AG04450 (cell line): ENCODE measurements around a stretch of chr1.

GRCh38 chr1:60904408-60904775, 178.0 kb upstream of the NFIA start:
- CAGE, long polyA plus RNA = no peak
- RRBS = no CpG with 5 or more reads among the region's 1 CpG

DNA sequence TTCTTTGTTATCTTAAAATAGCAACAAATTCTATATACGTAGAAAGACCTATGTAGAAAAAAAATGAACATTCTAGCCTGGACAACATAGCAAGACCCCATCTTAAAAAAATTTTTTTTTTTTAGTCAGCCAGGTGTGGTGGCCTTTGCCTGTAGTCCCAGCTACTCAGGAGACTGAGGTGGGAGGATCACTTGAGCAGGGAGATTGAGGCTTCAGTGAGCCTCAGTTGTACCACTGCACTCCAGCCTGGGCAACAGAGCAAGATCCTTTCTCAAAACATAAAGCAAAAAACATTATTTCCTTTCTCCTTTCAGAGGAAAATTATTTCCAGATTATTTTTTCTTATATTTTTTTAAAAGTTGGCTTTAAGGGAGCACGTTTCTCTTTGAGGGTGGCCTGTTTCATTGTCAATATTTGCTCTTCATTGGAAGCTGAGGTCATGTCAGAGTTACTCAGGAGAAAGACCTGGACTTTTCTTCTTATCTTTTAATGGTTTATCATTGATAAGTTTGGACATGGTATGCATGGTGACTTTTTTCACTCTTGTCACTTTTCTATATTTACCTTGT, 31.9 kb downstream of the NFIA start:
- CAGE, long polyA plus RNA = no peak
- RRBS = no CpG with 5 or more reads among the region's 2 CpGs

DNA sequence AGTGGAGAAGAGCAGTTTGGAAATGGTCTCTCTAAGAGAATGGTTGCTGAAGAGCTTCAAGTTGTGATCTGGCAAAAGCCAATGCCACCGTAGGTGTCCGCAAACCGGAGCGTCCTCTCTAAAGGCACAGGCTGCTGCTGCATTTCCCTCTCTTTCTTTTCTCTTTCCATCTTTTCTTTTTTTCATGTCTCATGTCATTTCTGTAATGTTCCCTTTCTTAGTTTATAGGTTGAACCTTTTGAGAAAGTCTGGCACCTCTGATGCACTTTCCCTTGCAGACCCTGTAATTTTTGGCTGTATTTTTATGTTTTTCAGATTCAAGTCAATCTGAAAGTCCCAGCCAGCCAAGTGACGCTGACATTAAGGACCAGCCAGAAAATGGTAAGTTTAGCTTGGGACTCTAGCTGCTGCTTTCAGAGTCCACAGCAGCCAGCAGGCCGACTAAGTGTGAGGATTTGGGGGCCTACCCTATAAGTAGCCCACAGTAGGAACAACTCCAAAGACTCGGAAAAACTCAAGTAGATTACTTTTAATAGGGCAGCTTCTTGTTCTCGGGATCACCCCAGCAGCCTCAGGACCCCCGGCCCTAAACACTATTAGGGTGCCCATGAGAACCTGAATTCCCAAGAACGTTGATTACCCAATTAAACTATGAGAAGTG, 195.0 kb downstream of the NFIA start:
- CAGE, long polyA plus RNA = no peak
- RRBS = no CpG with 5 or more reads among the region's 10 CpGs

DNA sequence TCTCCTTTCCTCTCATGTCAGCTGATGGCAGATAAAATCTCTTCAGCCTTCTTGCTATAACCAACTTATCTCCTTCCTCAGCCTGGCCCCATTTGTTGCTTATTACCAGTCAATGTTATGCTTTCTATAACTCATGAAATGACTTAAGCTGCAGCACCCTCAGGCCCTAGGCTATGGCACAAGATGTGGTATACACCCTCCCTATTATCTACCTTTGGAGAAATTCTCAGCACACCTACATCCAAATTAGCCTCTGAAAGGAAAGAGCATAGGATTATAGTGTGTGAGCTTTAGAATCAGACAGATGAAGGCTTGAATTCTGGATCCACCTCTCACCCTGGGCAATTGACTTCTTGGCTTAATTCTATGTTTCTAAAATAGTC, 39.0 kb downstream of the PATJ start:
- CAGE, long polyA plus RNA = no peak

DNA sequence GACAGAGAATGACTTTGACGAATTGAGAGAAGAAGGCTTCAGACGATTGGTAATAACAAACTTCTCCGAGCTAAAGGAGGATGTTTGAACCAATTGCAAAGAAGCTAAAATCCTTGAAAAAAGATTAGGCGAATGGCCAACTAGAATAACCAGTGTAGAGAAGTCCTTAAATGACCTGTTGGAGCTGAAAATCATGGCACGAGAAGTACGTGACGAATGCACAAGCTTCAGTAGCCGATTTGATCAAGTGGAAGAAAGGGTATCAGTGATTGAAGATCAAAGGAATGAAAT, 201.9 kb downstream of the PATJ start:
- CAGE, long polyA plus RNA = no peak
- RRBS = no CpG with 5 or more reads among the region's 8 CpGs

DNA sequence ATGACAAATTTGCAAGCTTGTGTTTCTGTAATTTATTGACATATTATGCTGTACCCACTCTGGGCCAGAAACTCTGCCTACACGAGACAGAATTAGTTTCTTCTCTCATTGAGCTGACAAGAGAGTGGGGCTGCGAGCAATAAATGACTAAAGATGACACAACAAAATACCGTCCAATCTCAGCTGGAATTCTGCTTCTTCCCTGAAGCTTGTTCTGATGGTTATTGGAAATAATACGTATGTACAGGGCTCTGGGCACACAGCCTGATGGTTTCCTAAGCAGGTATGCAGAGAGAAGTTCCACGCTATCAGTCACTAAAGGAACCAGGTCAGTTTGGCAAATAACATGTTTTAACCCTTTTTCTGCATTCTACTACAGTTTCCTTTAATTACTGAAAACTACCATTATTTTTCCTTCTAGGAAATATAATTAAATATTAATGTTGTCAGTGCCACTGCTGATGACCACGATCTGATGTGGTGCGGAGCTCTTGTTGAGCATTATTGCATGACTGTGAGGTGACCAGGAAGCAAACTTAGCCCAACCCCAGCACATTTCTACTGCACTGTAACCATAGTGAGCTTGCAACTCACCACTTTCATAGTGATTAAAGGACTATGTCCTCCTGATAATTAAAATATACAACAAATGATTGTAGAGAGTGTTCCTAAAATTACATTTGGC, 221.4 kb upstream of the L1TD1 start:
- CAGE, long polyA plus RNA = no peak
- RRBS = no CpG with 5 or more reads among the region's 7 CpGs

GRCh38 chr1:62183191-62183766, 11.4 kb upstream of the L1TD1 start:
- CAGE, long polyA plus RNA = no peak
- RRBS = no CpG with 5 or more reads among the region's 7 CpGs

- CAGE, long polyA plus RNA = no peak
- RRBS = no CpG with 5 or more reads among the region's 12 CpGs
Measured at GRCh38 chr1:62337613-62338293, 18.5 kb upstream of the KANK4 start.

GRCh38 chr1:62371354-62371752, 52.1 kb upstream of the KANK4 start:
- CAGE, long polyA plus RNA = no peak
- RRBS = no CpG with 5 or more reads among the region's 2 CpGs

DNA sequence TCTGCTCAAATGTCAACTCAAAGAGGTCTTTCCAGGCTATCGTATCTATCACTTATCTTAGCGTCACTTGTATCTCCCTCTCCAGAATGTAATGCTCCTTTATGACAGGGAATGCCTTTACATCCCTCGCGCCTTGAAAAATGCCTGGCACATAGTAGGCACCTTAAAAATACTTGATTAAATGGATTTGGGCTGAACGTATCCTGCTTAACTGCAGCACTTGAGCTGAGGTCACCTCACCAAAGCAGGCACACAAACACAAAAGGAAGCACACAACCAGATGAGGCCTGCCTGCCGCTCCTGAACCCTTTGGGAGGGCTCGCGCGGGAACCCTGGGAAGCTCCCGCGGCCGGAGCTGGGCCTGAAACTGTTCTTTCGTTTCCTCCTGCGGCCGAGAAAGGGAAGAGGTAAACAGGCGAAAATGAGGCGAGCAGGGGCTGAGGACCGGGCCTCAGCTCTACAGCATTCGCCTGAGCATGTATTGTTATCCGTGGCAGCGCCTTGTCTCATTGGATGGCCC, 1.1 kb upstream of the USP1 start:
- CAGE, long polyA plus RNA = no peak
- RRBS = 3% methylated on average over 5 of the region's 21 CpGs

DNA sequence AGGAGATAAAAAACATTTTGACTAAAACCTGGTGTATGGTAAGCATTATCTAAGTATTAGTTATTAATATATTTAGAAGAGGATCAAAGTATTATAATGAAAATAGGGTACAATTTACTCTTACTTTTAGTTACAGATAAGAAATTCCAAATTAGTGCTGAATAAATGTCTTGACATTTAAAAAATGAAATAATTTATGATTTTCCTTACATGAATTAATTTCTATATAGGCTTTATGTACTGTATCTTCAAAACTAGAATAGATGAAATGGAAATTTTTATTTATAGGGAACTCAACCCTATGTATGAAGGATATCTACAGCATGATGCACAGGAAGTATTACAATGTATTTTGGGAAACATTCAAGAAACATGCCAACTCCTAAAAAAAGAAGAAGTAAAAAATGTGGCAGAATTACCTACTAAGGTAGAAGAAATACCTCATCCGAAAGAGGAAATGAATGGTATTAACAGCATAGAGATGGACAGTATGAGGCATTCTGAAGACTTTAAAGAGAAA, 7.7 kb downstream of the USP1 start:
- CAGE, long polyA plus RNA = no peak
- RRBS = no CpG with 5 or more reads among the region's 1 CpG

- CAGE, long polyA plus RNA = no peak
- RRBS = no CpG with 5 or more reads among the region's 2 CpGs
Measured at GRCh38 chr1:62511036-62511801, 74.4 kb downstream of the USP1 start.

DNA sequence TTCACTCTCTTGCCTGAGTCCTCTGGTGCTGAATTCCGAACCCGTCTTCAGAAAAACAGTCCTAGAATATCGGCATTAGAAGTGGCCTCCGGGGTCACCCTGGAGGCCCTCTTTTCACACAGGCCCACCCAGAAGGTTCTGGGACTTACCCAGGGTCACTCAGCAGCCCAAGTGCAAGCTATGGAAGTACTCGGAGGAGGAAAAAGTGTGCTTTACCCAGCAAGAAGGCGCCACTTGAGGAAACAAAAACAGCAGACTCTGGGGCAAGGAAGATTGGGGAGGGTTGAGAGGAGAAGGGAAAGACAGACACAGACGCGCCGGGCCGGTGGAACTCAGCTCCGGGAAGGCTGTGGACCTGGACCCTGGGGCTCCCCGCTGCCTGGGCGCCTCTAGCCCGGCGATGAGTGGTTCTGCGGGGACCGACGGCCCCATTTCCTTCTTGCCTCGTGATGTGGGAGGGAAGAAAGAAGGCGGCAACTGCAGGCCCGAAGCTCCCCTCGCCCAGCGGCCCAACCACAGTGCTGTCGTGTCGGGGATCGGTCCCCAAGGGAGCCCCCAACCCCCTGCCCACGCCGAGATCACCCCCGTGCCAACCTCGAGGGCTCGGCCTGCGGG, 7.1 kb downstream of the FOXD3 start:
- CAGE, long polyA plus RNA = no peak
- RRBS = 25% methylated on average over 7 of the region's 32 CpGs

- CAGE, long polyA plus RNA = no peak
- RRBS = no CpG with 5 or more reads among the region's 1 CpG
Measured at GRCh38 chr1:64098504-64098982, 104.9 kb upstream of the UBE2U start.

DNA sequence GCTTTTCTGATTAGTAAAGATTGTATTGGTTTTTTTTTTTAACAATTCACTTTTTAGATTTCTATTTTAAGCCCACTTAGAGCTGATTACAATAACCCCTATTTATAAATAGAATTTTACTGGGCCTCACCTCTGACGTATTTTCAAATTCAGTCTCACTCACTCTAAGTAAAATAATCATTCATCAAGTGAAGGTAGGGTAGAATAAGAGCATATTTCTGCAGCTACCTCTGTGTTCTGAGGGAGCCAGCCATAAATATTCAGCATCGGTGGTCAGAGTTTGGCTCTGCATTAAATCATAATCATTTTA, 95.8 kb upstream of the UBE2U start:
- CAGE, long polyA plus RNA = no peak
- RRBS = no CpG with 5 or more reads among the region's 2 CpGs

DNA sequence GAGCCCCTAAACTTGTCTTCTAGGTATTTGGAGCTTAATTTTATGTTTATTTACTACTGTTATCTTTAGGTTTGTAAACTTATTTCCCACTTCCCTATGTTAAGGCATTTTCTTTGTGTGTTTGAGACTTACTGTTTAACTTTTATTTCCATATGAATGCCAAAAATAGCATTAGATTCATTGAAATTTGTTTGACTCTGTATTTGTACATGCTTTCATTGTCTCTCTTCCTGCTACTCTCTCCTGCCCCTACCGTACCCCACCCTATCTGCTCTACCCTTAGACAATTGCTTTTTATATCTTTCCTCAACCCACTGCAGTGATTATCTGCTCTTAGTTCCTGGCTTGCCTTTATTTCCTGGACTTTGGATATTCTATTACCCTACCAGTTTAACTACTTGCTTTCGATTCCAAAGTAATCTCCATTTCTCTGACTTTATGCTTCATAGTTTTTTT, 10.4 kb downstream of the RAVER2 start:
- CAGE, long polyA plus RNA = no peak
- RRBS = no CpG with 5 or more reads among the region's 2 CpGs

DNA sequence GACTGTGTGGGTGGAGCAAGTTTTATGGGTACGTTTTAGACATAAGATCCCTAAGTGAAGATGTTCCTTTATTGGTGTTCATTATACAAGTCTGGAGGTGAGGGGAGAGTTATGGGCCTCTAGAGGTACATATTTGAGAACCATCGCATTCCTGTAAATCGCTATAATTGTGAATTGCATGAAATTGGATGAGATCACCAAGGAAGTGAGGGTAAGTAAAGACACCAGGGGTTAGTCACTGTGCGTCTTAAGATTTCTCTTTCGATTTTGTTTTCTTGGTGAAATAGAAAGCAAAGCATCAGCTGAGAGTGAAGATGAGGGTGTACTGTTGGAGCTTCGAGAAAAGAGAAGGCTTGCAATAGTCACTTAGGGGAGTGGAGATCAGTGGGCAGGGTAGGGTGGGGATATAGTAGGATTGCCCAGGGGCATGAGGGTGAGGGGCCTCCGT, 82.1 kb downstream of the RAVER2 start:
- CAGE, long polyA plus RNA = no peak
- RRBS = no CpG with 5 or more reads among the region's 7 CpGs

GRCh38 chr1:64846532-64847126, 101.8 kb downstream of the RAVER2 start:
- CAGE, long polyA plus RNA = no peak
- RRBS = no CpG with 5 or more reads among the region's 10 CpGs

DNA sequence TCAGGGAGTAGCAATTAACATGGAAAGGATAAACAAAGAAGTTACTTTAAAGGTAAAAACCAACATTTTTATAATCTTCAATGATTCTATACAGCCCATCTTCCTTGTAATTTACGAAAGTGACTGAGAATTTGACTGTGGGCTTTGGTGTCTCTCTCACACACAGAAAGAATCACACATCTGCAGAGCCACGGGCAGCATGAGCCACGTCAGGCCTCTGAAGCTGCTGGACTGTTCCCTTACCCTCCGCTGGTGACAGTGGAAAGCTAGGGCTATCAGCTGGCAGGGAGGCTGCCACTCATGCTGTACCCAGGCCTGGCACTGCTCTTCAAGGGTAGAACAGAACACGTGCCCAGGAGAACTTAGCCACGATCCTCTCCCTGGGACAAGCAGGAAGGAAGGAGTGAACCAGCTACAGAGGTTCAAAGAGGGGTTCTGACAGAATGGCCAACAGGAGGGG, 90.8 kb downstream of the JAK1 start:
- CAGE, long polyA plus RNA = no peak
- RRBS = no CpG with 5 or more reads among the region's 6 CpGs

DNA sequence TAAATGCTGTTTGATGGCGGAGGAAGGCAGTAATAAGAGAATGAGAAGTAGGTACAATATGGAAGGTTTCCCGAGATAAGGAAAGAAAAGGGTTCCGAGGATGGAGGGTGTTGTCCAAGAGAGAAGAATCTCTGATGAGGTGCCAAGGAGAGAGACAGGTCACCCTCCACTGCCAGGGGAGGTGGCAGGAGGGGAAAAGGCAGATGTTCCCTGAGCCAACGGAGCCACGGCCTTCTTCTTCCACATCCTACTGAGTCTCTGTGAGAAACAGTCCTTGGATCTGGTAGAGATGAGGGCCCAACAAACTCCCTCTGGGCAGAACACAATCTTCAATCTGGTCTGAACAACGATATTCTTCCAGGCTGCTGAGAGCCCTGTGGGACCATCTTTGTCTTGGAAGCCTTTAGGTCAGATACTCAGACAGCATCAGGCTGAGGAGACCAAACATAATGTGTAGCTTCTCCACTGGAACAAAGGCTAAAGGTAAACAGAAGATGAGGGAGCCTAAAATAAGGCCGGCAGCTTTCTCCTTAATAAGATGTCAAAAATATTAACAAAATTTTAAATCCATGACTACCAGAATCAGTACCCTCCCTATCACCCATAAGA, 90.2 kb downstream of the JAK1 start:
- CAGE, long polyA plus RNA = no peak
- RRBS = no CpG with 5 or more reads among the region's 7 CpGs